Type B pancreatic cell (in vitro differentiated cells): Measurements from ENCODE around the genes CD72, MSMP, FAM221B, SPAAR and CCIN.

GRCh38 chr9:35258318-35258865 is 96.6 kb downstream of the UNC13B start:
- PRO-cap, result no peak

- PRO-cap, result no peak
Observed at GRCh38 chr9:35263785-35264177, 102.0 kb downstream of the UNC13B start.

DNA sequence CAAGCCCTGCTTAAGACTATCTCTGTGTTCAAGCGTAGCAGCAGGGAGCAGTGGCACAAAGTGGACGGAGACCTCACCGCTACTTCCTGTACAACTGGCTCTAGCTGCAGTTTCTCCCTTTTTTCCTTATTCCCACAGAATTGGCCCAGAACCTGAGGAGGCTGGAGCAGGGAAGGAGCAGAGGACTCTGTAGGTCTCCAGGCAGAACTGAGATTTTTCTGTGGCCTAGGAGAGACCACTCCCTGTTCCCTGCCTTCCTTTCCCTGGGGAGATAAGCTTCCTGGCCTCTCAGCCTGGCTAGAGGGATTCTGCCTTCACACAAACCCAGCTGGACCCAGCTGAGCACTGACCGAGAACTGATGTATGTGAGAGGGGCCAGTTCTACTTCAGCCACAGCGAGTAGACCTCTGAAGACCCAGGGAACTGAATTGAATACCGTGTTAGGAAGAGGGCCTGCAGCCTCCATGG is 25.8 kb downstream of the FAM166B start:
- PRO-cap, result no peak

GRCh38 chr9:35562843-35563390 is 761 bp downstream of the FAM166B start:
- PRO-cap, result no peak

GRCh38 chr9:35618217-35618753 is at the start of gene CD72:
Gene CD72 (minus strand): TSS chr9:35618413.
- PRO-cap, result no peak

DNA sequence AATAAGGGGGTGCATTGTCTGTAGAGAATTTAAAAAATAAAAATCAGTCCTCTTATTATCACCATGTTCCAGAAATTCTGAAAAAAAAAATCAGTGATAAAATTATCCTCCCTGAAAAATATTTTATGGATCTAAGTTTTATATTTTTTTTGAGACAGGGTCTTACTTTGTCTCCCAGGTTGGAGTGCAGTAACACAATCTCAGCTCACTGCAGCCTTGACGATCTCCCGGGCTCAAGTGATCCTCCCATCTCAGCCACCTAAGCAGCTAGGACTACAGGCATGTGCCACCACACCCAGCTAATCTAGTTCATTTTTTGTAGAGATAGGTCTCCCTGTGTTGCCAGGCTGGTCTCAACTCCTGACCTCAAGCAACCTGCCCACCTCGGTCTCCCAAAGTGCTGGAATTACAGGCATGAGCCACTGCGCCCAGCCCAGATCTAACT is 1.1 kb upstream of the SIT1 start:
- PRO-cap, result unidirectional peak, minus-strand start at position 239 of the sequence

DNA sequence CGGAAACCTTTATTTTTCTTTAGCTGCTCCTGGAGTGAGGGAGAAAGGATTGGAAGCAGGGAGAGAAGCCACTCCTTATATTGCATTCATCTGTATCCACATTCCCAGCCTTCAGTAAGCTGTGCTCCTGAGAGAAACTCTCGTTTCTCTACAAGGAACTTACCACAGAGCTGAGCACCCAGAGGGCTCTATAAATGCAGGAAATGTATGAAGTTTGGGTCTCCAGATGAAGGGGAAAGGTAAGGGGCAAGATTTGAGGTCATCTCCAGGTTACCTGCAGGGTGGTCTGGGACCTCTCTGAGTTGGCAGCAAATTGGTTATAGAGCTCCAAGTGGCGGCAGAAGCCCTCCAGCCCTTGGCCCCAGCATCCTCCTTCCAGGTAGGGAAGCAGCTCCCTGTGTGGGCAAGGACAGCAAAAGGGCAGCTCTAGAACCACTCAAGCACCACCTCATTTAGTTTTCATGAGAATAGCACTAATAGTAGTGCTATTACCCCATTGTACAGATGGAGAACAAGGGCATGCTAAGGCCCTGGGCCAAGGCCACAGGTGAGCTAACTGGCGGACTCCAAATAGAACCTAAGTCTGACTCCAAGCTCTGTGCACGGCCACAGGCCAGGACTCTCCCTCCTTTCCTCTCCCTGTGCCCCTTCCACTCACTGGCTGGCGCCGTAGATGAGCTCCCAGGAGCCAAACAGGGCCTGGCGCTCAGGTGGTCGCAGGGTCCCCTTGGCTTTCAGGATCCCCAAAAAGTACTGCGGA is 717 bp downstream of the ARHGEF39 start:
- PRO-cap, result no peak

- PRO-cap, result no peak
Observed at GRCh38 chr9:35679593-35680602, 6.2 kb downstream of the CA9 start.

DNA sequence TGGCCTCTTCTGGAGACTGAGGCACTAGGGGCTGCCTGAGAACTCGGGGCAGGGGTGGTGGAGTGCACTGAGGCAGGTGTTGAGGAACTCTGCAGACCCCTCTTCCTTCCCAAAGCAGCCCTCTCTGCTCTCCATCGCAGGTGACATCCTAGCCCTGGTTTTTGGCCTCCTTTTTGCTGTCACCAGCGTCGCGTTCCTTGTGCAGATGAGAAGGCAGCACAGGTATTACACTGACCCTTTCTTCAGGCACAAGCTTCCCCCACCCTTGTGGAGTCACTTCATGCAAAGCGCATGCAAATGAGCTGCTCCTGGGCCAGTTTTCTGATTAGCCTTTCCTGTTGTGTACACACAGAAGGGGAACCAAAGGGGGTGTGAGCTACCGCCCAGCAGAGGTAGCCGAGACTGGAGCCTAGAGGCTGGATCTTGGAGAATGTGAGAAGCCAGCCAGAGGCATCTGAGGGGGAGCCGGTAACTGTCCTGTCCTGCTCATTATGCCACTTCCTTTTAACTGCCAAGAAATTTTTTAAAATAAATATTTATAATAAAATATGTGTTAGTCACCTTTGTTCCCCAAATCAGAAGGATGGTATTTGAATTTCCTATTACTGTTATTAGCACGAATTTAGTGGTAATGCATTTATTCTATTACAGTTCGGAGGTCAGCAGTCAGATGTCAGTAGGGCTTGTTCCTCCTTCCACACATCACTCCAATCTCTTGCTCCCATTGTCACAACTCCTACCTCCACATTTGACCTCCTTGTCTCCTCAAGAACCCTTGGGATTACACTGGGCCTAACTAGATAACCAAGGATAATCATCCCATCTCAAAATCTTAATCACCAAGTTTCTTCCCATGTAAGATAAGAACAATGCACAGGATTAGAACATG is 7.1 kb downstream of the CA9 start:
- PRO-cap, result no peak

- PRO-cap, result no peak
Observed at GRCh38 chr9:35710491-35711045, 20.8 kb upstream of the TPM2 start.

DNA sequence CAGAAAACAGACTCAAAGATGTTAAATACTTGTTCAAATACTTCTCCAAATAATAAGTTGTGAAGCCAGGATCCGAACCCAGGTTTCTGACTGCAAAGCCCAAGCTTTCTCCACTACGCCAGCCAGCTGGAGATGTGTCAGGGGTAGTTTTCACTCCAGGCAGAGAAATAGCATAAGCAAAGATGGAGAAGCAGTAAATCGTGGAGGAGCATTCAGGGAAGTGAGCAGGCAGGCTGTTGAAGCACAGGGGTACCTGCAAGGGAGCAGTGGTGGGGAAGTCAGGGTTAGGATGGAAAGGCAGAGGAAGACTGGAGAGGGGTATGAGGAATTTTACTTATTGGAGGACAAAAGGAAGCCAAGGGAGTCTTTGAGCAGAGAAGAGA is 2.9 kb downstream of the TLN1 start:
- PRO-cap, result no peak

DNA sequence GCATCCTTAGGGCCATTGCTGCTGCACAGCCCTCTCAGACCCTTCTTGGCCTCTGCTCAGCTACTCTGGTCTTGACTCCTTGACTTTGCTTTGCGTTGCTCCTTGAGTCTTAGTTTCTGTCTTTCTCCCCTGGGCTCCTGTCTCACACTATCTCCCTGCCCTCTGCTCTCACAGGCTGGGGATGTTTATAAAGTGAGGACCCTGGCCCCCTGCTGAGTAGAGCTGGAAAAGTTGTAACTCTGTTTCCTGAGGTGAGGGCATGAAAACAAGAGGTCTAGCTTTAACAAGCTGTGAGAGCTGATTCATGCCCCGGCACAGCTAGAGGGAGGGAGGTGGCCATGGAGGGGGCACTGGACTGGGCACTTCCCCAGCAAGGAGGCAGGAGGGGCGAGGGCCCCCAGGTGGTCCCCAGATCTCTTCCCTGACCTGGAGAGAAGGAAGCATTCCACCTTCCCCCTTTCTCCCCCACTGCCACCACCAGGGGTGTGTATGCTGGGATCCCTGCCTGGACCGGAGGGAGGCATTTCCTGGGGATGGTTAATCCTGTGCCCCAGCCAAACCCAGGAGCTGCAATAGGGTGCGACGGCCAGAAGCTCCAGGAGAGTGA is at the start of gene MSMP:
TSS of gene MSMP (minus strand) at position 163 of the 607 bp plus-strand sequence.
- PRO-cap, result no peak

DNA sequence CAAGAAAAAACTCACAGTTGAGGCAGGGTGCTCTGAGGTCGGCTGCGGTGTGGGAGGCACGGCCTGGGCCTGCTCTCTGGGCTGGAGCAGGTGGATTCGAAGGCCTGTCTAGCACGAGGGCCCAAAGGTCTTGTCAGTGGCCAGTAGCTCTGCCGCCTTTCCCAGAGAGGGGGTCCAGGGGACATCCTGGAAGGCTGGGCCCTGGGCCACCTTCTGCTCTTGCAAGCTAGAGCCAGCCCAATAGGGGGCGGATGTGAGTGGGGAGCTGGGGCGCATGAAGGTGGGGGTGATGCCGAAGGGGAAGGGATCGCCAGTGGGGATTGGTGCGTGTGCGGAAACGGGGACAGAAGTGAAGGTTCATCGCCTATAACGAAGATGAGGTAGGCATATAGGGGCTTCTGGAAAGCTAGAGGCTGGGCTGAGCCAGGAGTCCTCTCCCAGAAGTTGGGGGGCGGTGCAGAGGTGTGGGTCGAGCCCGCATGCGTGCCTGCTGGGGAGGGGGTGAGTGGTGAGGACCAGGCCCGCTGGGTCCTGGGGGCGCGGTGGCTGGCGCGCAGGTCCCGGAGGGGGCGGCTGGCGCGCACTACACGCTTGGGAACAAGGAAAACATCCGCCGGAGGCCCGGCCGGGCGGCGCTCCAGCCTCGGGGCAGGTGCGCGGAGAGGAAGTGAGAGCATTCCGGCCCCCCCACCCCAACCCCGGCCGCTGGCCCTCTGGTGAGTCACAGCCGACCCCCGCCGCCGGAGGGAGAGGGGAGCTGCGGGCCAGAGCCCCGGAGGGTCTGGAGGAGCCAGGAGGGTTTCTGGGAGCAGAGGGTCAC is 2.6 kb upstream of the MSMP start:
- PRO-cap, result unidirectional peak, plus-strand start at position 313 of the sequence; unidirectional peak, plus-strand start at position 767 of the sequence

GRCh38 chr9:35798833-35799331 is 7.5 kb downstream of the NPR2 start:
- PRO-cap, result no peak

GRCh38 chr9:35828490-35828997 is at the start of gene FAM221B:
Gene FAM221B (minus strand): TSS chr9:35828732.
- PRO-cap, result no peak

GRCh38 chr9:35909067-35909750 is at the start of gene SPAAR:
Gene SPAAR (plus strand): TSS chr9:35909490.
- PRO-cap, result no peak

DNA sequence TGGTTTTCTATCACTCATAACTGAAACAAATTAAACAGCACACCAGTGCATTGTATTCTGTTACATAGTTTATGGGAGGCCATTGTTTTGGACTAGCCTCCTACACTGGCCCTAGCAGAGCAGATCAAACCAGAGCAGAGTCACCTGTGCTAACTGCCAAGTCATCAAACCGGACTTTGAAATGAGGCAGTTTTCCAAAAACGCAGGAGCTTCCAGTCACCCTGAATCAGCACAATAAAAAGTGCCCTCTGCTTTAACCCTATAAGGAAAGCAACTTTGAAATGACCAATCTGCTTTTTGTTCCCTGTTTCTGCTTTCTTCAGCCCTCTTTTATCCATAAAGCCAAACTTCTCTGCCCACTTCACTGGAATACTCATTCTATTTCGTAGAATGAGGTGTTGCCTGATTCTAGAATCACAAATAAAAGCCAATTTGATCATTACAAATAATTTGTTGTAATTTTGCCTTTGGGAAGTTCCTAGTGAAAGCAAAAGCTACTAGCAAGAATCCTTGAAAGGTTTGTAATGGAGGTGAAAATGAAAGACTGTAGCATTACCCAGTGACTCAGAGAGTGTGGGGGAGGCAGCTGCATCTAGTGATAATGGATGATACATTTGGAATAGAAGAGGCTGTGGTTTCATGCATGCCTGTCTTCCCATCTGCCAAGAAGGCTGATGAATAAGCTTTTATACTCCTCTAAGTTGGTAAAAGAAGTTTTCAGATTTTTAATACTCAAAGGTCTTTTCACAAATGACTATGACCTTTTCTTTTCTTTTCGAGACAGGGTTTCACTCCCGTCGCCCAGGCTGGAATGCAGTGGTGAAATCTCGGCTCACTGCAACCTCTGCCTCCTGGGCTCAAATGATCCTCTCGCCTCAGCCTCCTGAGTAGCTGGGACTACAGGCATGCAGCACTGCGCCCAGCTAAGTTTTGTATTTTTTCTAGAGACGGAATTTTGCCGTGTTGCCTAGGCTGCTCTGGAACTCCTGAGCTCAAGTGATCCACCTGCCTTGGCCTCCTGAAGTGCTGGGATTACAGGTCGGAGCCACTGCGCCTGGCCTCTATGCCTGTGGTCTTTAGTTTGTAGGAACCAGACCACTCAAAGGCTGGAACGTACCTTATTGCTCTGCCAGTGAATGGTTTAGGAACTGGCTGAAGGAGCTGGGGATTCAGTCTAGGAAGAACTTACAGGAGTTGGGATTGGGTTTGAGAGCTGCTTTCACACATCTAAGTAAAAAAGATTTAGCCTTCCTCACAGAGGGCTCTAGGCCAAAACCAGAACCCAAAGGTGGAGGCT is 15.0 kb downstream of the SPAAR start:
- PRO-cap, result no peak

DNA sequence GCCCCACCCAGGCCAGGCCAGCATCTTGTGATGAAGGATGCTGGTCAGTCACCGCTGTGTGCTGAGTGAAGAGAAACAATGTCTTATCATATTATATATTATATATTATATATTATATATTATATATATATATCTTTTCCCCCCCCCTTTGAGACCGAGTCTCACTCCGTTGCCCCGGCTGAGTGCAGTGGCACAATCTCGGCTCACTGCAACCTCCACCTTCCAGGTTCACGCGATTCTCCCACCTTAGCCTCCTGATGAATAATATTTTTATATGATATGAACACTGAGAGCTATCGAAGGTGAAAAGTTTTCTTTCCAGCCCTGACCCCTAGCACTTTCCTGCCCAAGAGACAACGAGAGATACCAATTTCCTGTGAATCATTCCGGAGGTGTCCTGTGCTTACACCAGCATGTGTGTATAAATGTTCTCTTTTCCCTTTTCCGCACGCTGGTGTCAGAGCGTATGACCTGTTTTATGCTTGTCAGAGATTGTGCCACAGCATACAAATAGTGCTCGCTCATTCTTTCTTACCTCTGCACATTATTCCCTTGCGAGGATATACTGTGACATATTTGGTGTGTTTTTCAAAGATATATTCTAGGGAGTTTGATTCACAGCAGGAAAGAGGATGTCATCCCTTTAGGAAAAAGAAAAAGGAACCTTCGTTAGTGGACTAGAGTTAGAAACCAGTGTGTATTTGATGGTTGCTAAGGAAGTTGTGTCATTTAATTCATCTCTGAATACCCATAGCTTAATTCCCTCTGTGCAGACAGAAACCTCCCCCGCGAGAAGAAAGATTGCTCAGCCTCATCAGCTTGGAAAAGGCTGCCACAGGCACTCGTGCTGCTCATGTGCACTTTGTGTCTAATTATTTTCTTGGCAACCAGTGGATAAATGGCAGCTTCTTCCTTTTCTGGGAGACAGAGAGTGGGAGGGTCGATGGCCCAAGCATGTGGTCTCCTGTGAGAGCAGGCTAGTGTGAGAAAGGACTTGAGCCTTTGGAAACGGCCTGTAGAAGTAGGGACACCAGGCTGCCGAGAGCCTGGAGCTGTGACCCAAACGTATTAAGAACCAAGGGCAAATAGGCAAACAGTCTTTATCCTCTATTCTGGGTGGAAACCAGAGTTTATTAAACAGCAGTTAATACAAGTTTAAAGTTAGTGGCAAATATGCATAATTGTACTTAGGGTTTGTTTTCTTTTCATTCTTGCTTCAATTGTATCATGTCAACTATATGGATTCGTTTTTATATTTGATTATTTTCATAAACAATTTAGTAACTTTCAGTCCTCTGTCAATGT is 14.8 kb upstream of the CCIN start:
- PRO-cap, result no peak

GRCh38 chr9:36169120-36169532 is at the start of gene CCIN:
Gene CCIN (plus strand): TSS chr9:36169388.
- PRO-cap, result no peak

- PRO-cap, result no peak
Observed at GRCh38 chr9:36193101-36193394, 2.3 kb downstream of the CLTA start.